Ascending aorta (tissue), 1 donor: ENCODE measurements around a stretch of chr1.

GRCh38 chr1:198935139-198935903 lies 296.5 kb downstream of the PTPRC start:
- PRO-cap: no peak

GRCh38 chr1:199274792-199275282 lies 636.0 kb downstream of the PTPRC start:
- PRO-cap: unidirectional peak, plus-strand start at chr1:199274982

- PRO-cap: no peak
These were observed 8.1 kb downstream of the NR5A2 start for GRCh38 chr1:200035452-200036263.

- PRO-cap: no peak
These were observed 9.0 kb downstream of the NR5A2 start for GRCh38 chr1:200036264-200037216.

DNA sequence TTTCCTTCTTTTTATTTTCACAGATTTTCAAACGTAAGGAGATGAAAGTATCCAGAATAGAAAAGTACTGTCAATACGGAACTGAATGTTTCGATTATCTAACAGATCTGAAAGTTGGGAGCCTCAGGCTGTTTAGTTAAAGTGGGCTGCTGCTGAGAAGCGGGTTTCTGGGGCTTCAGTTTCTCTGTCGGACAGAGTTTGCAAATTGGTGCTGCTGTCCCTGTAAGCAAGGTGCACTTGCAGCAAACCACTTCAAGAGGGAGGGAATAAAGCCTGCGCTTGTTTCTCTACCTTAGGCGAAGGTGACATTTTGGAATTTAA lies 15.6 kb downstream of the NR5A2 start:
- PRO-cap: no peak

DNA sequence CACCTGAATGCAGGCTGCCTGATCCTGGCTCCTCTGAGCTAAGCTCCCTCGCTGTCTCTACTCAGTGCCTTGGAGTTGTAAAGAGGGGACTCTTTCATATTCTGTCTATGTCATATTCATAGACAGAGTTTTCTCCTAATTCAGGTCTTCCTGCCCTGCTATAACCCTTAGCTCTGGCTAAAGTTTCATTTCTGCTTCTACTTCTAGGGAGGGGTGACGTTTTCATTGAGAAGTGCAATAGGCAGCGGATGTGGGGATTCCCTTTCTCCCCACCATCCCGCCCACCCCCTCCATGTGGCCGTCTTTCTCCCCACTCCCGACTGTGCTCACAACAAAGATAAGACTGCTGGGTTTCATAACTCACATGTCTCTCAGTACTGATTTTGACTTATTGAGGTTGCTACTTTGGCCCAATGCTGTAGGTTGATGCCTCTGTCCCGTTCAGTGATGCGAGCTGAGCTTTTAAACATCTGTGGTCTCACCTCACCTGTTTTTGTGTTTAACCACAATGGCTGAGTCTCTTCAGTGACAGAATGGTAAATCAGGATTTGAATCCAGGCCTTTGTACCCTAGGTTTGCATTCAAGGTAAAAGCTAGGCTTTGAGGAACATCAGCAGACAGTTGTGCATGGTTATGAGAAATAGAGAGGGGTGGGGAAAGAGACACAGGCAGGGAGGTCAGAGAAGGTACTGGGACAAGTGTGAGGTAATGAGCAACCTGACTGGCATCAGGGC lies 7.8 kb upstream of the KIF14 start:
- PRO-cap: no peak

- PRO-cap: no peak
These were observed 19.4 kb upstream of the KIF14 start for GRCh38 chr1:200639904-200640383.

GRCh38 chr1:200653125-200653569 lies 16.6 kb downstream of the DDX59 start:
- PRO-cap: no peak

GRCh38 chr1:200849696-200850345 lies 23.0 kb upstream of the GPR25 start:
- PRO-cap: no peak

DNA sequence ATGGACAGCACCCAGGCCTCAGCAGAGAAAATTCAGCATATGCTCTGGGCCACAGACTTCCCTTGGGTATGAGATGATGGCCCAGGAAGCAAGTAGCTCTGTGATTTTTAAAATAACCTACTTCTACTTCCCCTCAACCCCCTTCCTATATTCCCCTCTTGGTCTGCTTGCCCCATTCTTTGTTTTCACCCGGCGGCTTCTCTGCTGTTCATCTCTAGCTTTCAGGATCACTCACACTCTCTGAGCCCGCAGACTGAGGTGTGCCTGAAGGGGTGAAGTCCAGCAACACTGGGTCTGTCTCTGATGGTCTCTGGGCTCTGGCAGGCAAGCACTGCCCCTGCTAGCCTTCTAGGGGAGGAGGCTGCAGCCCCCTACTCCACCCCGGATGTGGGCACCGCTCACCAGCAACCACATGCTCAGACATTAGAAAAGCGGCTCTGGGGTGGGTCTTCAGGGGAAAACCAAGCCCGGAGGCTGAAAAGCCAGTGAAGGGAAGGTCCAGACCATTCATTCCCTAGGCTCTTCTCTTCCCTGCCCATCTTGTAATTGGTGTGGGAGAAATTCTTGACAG lies 2.8 kb upstream of the GPR25 start:
- PRO-cap: no peak

DNA sequence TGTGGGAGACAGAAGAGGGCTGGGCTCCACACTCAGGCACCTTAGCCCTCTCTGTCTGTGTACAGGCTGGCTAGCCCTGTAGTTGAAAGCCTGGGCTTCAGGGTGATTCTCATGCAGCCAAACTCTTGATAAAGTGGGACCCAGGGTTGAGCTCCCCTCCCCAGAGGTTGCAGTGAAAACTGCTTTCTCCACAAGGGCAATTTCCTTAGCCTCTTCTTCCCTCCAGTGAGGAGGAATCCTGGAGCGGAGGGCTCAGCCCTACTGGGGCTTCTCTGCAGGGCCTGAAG lies 31.8 kb downstream of the KIF21B start:
- PRO-cap: no peak

GRCh38 chr1:201153385-201154127 lies 718 bp downstream of the TMEM9 start:
- PRO-cap: no peak

DNA sequence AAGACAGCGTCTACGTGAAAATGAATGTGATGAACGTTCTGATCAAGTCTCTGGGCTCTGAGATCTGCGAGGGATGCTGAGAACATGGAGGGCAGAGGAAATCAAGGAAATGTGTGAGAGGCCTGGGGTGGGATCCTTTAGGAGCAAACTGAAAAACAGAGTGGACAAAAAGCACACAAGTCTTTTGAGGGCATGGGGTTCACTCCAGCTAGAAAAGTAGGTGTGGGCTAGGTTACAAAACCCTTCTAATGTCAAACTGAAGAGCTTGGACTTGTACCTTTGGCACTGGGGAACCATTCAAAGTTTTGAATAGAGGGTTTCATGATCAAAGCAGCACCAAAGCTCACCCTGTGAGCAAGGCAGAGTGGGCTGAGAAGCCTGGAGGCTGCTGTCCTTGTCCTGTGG lies 42.7 kb downstream of the PKP1 start:
- PRO-cap: no peak

DNA sequence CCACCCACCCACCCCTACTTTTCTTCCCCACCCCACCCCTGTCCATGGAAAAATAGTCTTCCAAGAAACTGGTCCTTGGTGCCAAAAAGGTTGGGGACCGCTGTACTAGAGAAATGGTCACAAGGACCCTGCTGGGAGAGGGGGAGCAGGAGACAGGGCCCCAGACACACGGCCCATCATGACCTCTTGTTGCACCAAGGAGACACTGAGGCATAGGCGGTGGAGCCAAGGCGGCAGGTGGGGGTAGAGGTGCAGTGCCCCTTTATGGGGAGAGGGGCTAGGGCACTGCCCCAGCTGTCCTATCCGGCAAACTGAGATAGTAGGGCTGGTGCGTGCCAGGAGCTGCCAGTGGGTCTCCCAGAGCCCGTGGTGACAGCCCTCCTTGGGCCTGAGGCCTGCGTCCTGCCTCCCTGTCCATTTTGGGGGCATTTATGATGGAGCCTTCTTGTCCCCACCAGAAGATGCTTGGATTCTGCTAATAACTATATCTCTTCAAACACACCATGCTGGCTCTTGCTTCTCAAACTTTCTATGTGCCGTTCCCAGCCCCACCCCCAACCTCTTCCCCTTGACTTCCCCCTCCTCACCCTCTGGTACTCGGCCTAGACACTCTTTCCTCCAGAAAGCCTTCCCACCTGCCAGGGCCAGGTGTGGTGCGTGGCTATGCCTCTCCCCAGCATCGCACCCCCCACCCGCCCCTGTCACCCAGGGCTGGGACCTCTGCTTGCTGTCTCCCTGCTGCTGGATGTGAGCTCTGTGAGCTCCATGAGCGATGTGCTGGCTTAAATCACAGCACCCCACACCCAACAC lies 20.1 kb downstream of the TNNT2 start:
- PRO-cap: no peak

- PRO-cap: no peak
These were observed 2.6 kb downstream of the TNNT2 start for GRCh38 chr1:201374580-201375597.

GRCh38 chr1:201375729-201376495 lies 1.6 kb downstream of the TNNT2 start:
- PRO-cap: no peak

DNA sequence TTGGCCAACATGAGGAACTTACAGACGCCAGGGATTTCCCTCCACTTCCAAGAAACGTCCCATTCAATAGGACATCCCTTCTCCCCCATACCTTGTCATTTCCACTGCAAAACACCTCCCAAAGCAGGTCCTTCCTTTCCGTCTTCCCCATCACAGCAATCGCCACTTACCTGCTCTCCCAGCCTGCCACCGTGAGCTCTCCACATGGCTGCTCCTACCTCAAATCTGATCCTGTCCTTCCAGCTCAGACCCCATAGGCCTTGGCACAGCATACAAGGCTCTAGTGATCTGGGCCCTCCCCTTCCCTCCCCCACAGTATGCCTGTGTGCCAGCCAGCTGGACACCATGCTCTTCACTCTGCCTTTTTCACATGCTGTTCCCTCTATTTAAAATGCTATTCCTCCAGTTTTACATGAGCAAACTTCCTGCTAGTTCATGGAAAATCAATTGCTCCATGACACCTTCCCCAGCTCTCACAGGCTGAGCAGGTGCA lies 6.1 kb upstream of the TNNT2 start:
- PRO-cap: no peak

- PRO-cap: no peak
These were observed 2.2 kb downstream of the LAD1 start for GRCh38 chr1:201396679-201397616.

- PRO-cap: unidirectional peak, plus-strand start at chr1:201461387
These were observed 8.0 kb downstream of the PHLDA3 start for GRCh38 chr1:201460941-201461507.

DNA sequence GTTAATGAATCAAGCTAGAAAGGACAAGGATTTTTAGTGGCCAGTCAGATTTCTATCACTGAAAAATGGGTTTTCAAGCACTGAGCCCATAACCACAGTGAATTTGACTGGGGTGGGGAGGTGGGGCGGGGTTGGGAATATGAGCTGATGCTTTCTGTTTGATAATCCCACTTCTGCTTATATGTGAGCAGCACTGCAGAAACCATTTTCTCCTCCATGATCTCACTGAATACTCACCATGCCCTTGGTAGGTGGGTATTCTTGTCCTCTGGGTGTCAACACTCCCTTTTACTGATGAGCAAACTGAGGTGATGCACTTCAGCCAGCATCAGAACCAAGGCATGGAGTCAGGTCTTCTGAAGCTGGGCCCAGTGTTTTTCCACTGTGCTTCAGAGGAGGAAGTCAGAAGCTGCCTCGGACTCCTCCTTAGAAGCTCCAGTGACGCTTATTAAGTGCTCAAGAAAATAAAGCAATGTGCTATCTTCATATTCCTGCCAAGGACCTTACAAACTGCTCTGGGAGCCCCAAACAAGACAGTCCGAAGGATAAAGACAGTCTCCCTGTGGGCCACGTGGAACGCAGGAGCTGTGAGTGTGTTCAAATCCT lies 3.3 kb upstream of the NAV1 start:
- PRO-cap: no peak